Amniotic epithelial cell (primary cell): ENCODE measurements around the genes CLDN11 and TNFSF10.

DNA sequence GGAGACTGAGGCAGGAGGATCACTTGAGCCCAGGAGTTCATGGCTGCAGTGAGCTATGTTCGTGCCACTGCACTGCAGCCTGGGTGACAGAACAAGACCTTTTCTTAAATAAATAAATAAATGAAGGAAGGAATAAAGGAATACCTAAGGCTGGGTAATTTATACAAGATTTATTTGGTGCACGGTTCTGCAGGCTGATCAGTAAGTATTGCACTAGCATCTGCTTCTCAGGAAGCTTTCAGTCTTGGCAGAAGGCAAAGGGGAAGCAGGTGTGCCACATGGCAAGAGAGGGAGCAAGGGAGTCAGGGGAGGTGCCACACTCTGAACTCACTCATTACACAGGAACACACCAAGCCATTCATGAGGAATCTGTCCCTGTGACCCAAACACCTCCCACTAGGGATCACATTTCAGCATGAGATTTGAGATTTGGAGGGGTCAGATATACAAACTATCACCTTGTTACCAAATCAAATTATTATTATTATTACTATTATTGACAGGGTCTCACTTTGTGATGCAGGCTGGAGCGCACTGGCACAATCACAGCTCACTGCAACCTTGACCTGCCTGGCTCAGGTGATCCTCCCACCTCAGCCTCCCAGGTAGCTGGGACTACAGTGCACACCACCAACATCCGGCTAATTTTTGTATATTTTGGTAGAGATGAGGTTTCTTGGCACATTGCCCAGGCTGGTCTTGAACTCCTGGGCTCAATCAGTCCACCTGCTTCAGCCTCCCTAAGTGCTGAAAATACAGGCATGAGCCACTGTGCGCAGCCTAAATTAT lies 56.5 kb downstream of the PRKCI start:
- RRBS: no CpG with 5 or more reads among the region's 5 CpGs

GRCh38 chr3:170418356-170419412 lies at the start of gene CLDN11:
CLDN11 (plus strand) TSS chr3:170418868.
- RRBS: 2% methylated on average over 19 of the region's 83 CpGs

DNA sequence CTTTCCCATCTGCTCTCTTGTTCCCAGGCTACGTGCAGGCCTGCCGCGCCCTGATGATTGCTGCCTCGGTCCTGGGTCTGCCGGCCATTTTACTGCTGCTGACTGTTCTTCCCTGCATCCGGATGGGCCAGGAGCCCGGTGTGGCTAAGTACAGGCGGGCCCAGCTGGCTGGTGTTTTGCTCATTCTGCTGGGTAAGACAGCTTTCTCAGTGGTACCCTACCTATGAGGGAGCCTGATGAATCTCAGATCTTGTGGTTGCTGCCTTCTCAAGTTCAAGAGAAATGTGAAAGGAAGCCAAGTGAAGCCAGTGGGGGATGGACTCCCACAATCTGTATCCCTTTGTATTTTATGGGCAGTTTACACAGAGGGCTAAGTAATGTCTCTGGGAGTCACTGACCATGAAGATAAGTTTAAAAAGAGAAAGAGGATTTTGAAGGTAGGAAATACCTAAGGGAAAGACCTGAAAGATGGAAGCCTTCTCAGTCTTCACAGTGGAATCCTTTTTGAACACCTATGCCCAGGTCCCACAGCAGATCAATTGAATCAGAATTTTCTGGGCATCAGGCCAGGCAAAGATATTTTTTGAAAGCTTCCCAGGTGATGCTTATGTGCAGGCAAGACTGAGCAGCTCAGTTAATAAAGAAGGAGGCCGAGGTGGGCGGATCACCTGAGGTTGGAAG lies 4.6 kb downstream of the CLDN11 start:
- RRBS: no CpG with 5 or more reads among the region's 10 CpGs

GRCh38 chr3:171334199-171334960 lies 125.8 kb downstream of the TNIK start:
- RRBS: no CpG with 5 or more reads among the region's 7 CpGs

GRCh38 chr3:171768264-171768850 lies 41.9 kb downstream of the PLD1 start:
- RRBS: no CpG with 5 or more reads among the region's 10 CpGs

- RRBS: no CpG with 5 or more reads among the region's 7 CpGs
These were observed 34.2 kb downstream of the PLD1 start for GRCh38 chr3:171776001-171776468.

- RRBS: no CpG with 5 or more reads among the region's 4 CpGs
These were observed 13.5 kb downstream of the PLD1 start for GRCh38 chr3:171796682-171797335.

- RRBS: no CpG with 5 or more reads among the region's 1 CpG
These were observed 8.2 kb downstream of the PLD1 start for GRCh38 chr3:171801930-171802589.

GRCh38 chr3:171874203-171875291 lies 31.4 kb downstream of the TMEM212 start:
- RRBS: no CpG with 5 or more reads among the region's 6 CpGs

DNA sequence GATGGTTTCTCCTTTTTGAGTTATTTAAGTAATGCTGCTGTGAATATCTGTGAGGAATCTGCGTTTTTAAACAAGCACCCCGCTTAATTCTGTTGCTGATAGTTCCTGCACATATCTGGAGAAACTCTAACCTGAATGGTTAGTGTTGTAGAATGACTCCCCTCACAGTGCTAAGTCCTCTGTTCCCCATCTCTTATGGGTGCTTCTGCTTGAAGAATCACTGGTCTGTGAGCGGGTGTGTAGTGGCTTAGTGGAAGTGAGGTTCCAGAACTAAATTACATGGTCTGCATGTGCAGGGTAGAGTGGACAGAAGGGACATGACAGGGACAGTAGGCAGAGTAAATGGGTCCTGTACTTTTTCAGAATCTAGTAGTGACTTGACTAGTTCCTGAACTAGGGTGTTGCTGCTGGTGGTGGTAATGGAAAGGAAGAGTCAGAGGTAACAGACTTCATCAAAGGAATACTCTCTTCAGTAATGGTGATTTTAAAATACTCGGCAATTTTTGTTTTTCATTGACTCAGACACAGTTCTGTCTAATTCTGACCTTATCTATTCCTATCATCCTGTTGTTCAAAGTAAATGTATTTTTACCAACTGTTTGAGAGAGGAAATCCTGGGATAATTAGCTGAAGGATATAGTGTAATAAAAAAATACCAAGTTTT lies 55.3 kb downstream of the FNDC3B start:
- RRBS: no CpG with 5 or more reads among the region's 4 CpGs

GRCh38 chr3:172102523-172102915 lies 63.1 kb downstream of the FNDC3B start:
- RRBS: no CpG with 5 or more reads among the region's 3 CpGs

DNA sequence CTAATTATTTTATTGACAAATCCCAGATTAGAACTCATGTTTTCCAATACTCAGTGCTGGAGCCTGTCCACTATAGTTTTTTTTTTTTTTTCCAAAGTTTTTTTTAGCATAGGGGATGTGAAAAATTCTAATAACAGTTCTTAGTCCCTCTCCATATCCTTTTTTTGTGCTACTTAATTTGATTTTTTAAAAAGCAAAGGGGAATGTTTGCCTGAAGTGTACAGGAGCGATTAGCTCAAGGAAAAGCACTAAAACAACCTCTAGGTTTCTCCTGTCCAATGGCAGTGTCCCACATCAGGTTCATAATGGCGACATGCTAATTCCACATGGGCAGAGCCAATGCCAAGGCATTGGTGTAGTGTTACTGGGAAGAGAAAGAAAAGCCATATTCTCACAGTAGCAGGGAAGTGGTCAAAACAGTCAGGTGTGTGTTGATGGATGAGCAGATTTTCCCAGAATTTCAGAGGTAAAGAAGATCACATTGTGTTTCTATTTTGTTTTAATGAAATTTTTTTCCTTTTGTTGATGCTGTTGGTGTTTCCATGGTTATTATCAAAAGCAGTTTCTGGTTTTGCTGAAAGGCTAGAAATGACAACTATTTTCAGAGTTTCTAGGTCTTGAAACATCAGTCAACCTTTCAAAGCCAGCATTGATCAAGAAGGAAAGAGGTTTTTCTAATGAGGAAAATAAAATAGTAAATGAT lies 65.1 kb downstream of the FNDC3B start:
- RRBS: no CpG with 5 or more reads among the region's 2 CpGs

DNA sequence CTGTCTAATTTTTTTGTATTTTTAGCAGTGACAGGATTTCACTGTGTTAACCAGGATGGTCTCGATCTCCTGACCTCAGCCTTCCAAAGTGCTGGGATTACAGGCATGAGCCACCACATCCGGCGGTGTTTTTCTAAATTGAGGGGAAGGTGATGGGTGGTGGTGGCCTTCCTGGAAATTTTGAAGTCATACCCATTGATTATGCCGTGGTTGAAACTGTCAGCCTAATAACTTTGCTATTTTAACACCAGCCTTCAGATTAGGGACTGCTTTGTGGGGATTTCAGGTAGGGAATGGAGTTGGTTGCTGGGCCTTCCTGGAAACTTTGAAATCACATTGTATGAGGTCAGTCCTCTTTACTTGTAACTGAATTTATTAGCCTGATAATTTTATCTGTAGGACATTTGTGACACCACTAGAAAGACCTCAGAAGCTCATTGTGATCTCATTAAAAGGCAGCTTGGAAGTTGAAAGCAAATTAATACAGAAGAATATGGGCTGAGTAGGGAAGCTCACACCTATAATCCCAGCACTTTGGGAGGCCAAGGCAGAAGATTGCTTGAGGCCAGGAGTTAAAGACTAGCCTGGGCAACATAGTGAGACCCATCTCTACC lies 97.6 kb downstream of the FNDC3B start:
- RRBS: no CpG with 5 or more reads among the region's 4 CpGs

DNA sequence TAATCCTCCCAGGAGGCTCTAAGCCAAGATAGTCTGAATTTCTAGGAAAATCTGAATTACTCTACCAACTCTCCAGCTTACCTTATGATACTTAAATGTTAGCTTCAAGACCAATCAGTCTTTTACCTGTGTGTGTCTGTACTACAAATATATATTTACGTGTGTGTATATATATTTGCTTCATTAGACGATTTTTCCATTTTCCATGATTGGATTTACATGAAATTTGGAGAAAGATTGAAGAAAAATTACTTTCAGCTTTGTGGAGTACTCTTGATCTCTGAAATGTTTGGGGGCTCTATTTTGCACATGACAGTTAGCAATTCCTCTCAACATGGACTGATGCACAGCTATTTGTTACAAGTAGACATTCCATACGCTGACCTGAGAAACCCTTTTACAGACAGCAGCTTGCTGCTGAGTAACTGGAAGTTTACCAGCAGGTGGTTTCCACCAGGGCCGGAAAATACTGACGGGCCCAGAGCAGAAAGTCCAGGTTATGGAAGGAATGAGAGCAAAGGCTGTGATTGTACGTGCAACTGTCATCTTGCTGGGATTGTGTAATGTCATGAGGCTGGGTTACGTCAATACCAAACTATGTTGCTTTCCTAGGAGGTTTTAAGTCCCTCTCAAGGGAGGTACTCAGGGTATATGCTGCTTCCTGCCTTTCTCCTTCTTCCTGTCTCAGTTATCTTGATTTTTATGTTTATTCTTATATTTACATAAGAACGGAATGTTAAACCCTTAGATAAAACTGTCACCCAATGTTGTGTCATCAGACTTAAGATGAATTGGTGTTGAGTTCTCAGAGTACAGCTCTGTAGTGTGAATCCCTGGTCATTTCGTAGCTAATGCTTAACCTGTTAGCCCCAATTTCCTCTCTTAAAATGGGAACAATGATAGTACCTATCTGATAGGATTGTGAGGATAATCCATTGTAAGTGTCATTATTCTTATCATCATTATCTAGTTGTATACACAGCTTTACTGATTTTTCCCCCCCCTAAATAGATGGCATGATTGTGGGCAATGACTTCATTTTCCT lies 101.1 kb downstream of the FNDC3B start:
- RRBS: no CpG with 5 or more reads among the region's 9 CpGs

GRCh38 chr3:172522917-172523878 lies at the start of gene TNFSF10:
TNFSF10 (minus strand) TSS chr3:172523430.
- RRBS: no CpG with 5 or more reads among the region's 9 CpGs

GRCh38 chr3:172553007-172553502 lies 29.8 kb upstream of the TNFSF10 start:
- RRBS: no CpG with 5 or more reads among the region's 6 CpGs

DNA sequence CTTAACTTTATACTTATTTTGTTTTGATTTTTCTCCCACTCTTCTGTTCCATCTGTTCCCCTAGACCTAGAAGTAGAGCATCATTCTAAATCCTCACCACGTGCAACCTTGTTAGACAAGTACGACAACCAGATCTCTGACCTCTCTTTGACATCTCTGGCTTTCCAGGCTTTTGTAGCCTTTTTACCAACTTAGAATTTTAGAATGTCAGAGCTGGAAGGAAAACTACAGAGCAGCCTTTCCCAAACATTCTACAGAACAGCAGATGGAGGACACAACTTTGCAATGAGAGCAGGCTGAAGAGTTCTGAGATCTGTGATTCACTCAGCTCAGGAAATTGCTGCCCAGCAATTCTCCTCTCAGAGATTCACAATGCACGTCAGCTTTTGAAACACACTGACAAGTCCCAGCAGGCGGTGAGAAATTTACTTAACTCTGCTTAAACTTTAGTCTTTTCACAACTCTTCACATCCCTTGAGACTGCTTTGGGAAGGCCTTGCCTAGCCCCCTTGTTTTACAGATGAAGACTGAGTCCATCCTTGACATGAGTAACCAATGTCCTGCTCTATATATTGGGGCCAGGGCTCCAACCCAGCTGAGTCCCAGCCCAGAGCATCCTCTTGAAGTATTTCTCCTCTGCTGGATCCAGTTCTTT lies 25.1 kb downstream of the NCEH1 start:
- RRBS: no CpG with 5 or more reads among the region's 4 CpGs

DNA sequence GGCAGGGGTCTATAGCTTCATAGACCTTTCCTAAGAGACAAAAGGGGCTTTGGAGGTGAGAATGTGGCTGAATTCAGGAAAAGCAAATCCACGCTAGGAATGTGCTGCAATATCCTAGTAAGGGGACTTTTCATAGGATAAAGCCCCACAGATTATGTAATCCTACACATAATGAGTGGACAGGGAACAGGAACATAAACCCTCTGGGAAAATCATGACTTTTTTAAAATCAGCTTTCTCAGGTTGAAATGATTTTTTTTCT lies 1.4 kb downstream of the NCEH1 start:
- RRBS: no CpG with 5 or more reads among the region's 1 CpG

GRCh38 chr3:172709792-172710593 lies 874 bp downstream of the NCEH1 start:
- RRBS: no CpG with 5 or more reads among the region's 14 CpGs

- RRBS: no CpG with 5 or more reads among the region's 4 CpGs
These were observed 106.7 kb downstream of the ECT2 start for GRCh38 chr3:172857067-172857859.